AG09319 (cell line): Measurements from ENCODE around the genes RPS28, NFILZ, MBD3L1, OR7G3, ZNF559, ZNF560 and OLFM2.

DNA sequence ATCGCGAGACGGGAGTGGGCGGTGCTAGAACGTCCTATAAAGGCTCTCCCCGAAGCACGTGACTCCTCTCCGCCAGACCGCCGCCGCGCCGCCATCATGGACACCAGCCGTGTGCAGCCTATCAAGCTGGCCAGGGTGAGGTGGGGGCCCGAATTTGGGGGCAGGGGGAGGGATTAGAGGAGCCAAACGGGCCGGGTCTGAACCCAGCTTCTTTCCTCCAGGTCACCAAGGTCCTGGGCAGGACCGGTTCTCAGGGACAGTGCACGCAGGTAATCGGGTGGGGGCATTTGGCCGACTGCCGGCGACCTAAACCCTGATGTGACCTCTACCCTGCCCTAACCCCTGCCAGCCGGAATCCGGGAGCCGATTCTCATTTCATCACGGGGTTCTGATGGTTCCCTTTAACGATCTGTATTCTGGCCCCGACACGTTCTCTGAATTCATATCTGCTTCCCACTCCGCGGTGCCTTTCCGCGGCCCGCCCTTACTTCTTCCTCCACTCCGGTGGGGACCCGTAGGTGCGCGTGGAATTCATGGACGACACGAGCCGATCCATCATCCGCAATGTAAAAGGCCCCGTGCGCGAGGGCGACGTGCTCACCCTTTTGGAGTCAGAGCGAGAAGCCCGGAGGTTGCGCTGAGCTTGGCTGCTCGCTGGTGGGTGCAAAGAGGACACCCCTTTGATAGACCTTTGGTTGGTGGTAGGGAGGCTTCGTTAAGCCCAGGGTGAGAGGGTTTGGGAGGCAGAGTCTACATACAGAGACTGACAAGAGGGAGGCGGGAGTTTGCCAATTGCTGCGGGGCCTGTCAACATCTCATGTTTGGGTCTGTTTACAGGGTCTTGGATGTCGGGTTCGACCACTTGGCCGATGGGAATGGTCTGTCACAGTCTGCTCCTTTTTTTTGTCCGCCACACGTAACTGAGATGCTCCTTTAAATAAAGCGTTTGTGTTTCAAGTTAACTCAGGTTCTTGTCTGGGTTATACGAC lies at the start of gene RPS28:
Gene RPS28 (plus strand): TSS at position 62 of the 989 bp plus-strand sequence.
- RRBS = under 1% methylated on average over 8 of the region's 62 CpGs

DNA sequence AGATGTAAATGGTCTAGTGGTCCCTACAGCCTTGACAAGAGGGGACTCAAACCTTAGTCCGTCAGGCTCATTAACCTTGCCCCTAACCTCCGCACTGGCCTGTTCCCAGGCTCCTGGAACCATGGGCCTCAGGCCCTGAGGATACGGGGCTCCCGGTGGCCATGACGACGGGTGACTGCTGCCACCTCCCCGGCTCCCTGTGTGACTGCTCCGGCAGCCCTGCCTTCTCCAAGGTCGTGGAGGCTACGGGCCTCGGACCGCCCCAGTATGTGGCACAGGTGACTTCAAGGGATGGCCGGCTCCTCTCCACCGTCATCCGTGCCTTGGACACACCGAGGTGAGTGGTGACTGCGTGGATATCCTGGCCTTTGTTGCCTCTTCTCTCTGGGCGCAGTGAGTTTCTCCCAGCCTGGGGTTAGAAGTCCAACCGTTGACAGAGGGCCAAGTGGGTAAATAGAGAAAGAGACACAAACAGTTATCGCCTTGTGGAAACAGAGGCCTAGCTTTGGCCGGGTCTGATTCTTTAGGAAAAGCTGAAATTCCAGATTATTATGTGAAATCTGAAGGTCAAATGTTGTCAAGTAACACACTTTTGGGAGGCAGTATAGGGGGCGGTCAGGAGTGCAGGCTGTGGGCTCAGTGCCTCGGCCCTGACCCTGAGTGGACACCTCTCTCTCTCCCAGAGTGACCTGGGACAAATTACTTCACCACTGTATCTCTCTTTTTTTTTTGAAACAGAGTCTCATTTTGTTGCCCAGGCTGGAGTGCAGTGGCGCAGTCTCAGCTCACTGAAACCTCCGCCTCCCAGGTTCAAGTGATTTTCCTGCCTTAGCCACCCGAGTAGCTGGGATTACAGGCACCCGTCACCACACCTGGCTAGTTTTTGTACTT lies 8.8 kb downstream of the MARCHF2 start:
- RRBS = 95% methylated on average over 3 of the region's 27 CpGs

DNA sequence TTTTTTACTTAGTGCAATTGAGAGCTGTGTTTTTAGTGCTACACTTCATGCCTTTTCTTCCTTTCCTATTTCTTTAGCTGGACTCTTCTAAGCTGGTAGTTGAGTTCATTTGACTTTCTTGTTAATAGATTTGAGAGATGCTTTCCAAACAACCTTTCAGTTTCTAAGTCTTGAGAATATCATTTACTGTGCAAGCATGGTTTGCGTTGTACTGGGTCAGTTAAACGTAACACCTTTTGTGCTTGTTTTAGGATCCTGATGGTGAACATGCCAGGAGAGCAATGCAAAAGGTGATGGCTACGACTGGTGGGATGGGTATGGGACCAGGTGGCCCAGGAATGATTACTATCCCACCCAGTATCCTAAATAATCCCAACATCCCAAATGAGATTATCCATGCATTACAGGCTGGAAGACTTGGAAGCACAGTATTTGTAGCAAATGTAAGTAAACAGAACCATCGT lies 20.3 kb downstream of the HNRNPM start:
- RRBS = no CpG with 5 or more reads among the region's 4 CpGs

DNA sequence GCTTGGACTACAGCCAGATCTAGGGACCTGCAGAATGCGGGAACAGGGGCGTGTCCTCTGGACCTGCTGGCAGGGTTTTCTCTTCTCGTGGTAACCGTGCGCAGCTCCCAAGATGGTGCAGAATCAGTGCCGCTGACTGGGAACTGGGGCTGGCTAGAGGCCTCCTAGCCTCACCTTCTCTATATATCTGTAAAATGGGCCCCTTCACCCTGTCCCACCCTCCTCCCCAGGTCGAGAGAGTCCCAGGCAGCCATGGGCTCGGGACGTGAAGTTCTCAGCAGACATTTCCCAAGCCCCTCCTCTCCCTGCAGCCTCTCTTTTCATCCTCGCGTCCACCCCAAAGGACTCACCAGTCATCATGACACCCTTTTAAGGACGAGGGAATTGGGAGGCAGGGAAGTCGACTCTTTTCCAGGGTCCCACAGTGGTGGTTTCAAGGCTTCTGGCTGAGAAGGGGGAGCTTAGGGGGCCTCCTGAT lies 4.4 kb upstream of the PRAM1 start:
- RRBS = no CpG with 5 or more reads among the region's 13 CpGs

DNA sequence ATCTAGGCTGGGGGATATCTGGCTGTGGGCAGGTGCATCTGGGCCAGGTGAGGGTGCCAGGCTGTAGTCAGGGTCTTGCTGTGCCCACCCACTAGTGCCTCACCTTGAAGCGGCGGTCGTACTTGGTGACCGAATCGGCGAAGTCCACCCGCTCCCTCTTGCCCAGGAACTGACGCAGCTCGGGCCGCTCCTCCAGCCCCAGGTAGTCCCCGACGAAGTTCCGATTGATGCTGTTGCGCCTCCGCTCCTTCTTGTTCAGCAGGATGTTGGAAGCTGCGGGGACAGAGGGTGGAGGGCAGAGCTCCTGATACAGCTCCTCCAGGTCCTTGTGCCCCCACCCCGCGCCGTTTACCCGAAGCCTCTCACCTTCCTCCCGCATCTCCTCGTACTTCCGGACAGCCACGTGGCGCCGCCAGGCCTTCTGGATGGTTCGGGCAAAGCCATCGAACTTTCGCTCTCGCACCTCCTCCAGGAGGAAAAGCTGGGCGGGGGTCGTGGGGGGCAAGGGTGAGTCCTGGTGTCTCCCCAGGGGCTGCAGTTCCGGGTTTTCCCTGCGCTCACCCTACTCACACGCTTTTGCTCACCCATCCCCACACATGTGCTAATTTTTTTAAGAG lies 16.2 kb upstream of the ZNF414 start:
- RRBS = no CpG with 5 or more reads among the region's 35 CpGs

GRCh38 chr19:8630269-8630814 lies at the start of gene NFILZ:
Gene NFILZ (plus strand): TSS chr19:8630633.
- RRBS = no CpG with 5 or more reads among the region's 11 CpGs

GRCh38 chr19:8641208-8641429 lies 10.7 kb downstream of the NFILZ start:
- RRBS = no CpG with 5 or more reads among the region's 2 CpGs

DNA sequence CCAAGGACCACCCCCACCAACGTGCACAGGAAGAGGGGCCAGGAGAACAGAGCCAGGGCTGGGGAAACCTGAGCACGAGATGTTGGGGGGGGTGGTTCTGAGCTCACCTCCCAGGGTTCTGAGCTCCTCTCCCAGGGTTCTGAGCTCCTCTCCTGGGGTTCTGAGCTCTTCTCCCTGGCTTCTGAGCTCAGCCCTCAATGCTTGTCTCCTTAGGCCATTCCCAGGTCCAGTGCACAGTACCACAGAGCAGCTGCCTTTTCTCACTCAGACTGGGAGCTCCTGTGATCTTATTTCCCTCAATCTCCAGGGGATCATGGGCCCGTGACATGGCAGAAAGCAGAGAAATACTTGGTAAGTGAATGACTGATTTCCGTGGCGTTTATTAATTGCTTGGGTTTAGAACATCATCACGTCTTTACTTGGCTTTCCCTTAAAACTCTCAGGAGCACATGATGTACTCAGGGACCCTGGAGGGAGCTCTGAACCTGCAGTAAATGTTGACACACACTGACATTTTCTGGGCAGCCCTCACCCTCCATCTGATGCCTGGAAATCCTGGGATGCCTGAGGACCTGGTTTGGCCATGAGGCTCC lies 10.7 kb downstream of the ZNF558 start:
- RRBS = no CpG with 5 or more reads among the region's 6 CpGs

DNA sequence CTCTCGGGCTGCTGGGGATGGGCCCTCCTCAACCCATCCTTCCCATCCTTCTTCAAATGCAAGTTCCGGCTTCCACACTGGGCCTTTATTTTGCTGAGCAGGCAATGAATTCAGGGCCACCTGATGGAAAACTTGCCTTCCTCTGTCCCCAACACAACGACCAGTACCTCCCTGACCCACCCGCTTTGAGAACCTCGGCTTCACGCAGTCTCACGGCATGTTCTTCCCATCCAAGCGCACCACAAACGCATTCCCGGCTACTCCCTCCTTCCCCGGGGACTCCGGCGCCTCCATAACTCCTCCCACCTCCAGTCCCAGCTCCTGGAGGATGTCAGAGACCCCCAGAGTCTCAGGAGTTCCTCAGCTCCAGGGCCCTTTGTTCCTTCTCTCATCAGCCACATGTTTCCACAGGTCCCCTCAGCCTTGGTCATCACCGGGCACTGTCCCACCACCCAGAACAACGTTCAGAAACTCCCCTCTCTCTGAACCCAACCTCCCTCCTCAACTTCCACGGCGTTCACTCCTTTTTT lies 9.3 kb downstream of the ZNF558 start:
- RRBS = no CpG with 5 or more reads among the region's 17 CpGs

GRCh38 chr19:8832157-8832920 lies at the start of gene MBD3L1:
Gene MBD3L1 (plus strand): TSS chr19:8832377.
- RRBS = 1% methylated on average over 5 of the region's 72 CpGs

DNA sequence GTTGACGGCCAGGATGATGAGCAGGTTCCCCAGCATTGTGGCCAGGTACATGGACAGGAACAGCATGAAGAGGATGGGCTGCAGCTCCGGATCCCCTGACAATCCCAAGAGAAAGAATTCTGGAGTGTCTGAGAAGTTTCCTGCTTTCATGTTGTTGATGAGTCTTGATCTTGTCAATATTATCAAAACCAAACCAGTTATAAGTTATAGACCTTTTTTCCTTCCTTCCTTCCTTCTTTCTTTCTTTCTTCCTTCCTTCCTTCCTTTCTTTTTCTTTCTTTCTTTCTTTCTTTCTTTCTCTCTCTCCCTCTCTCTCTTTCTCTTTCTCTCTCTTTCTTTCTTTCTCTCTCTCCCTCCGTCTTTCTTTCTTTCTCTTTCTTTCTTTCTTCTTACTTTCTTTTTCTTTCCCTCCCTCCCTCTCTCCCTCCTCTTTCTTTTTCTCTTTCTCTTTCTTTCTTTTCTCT lies at the start of gene OR7G3:
Gene OR7G3 (minus strand): TSS at position 150 of the 464 bp plus-strand sequence.
- RRBS = no CpG with 5 or more reads among the region's 3 CpGs

- RRBS = 1% methylated on average over 9 of the region's 54 CpGs
These were observed at the start of gene ZNF559 for GRCh38 chr19:9323686-9324589. Gene ZNF559 (plus strand): TSS chr19:9324179.

GRCh38 chr19:9498029-9498506 lies 348 bp downstream of the ZNF560 start:
- RRBS = no CpG with 5 or more reads among the region's 28 CpGs

DNA sequence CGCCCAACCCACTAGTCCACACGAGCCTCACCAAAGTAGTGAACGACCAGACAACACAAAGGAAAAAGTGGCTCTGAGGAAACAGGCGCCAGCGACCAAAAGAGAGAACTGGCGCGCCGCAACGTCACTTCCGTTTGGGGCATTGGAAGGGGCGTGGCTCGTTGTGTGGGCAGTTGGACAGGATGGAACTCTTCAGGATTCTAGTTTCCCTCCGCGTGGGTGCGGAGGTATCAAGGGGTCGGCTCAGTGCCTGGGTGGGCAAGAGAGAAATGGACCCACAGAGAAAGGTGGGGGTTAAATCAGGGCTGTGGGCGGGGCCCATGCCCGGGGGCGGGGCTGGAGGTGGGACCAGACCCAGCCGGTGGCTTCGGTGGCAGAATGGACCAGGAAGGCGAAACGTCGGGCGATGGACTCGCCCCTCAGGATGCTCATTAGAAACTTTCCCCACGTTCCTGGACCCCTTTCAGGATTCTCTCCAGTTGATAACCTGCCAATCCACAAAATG lies at the start of gene ZNF560:
Gene ZNF560 (minus strand): TSS at position 110 of the 505 bp plus-strand sequence.
- RRBS = no CpG with 5 or more reads among the region's 27 CpGs

DNA sequence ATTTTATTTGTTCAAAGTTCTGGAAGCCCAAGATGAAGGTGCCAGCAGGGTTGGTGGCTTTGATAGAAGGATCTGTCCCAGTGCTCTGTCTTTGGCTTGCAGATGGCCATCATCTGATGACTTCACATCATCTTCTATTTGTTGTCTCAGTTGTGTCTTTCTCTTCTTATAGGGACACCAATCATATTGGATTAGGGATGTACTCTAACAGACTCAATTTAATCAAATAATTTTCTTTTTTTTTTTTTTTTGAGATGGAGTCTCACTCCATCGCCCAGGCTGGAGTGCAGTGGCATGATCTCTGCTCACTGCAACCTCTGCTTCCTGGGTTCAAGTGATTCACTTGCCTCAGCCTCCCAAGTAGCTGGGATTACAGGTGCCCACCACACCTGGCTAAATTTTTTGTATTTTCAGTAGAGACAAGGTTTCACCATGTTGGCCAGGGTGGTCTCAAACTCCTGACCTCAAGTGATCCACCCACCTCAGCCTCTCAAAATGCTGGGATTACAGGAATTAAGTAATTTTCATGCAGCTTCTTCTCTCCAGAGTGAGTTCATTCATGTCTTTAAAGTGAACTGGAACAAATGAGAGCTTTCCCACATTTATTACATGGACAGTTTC lies 10.6 kb downstream of the ZNF426 start:
- RRBS = no CpG with 5 or more reads among the region's 1 CpG

GRCh38 chr19:9640861-9641485 lies 19.9 kb upstream of the ZNF561 start:
- RRBS = no CpG with 5 or more reads among the region's 5 CpGs

DNA sequence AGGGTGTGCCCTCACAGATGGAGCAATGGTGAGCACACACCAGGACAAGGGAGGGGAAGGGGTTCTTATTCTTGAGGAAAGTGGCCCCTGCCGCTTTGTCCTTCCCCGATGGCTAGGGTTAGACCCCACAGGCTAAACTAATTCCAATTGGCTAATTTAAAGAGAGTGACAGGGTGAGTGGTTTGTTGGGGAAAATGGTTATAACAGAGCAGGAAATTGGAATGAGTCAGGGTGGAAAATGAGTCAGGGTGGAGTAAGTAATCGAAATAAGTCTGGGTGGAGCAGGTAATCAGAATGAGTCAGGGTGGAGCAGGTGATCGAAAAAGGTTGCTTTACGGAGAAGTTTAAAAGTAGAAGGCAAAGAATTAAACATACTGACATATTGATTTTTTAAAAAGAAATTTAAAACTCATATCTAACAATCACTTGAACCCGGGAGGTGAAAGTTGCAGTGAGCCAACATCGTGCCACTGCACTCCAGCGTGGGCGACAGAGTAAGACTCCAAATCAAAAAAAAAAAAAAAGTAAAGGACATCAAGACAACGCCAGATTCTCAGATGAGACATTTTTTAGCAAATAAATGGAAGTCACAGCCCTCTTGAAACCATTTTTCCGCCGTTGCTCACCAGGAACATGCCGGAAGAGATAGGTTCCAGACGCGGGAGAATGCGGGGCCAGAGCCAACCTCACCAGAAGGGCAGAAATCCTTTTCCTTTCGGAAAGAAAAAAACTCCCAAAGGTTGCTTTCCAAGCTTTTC lies 715 bp downstream of the ZNF562 start:
- RRBS = no CpG with 5 or more reads among the region's 17 CpGs

- RRBS = no CpG with 5 or more reads among the region's 7 CpGs
These were observed 34.3 kb upstream of the ZNF562 start for GRCh38 chr19:9708959-9709895.

GRCh38 chr19:9913503-9914345 lies 22.6 kb downstream of the OLFM2 start:
- RRBS = 2% methylated on average over 39 of the region's 99 CpGs

DNA sequence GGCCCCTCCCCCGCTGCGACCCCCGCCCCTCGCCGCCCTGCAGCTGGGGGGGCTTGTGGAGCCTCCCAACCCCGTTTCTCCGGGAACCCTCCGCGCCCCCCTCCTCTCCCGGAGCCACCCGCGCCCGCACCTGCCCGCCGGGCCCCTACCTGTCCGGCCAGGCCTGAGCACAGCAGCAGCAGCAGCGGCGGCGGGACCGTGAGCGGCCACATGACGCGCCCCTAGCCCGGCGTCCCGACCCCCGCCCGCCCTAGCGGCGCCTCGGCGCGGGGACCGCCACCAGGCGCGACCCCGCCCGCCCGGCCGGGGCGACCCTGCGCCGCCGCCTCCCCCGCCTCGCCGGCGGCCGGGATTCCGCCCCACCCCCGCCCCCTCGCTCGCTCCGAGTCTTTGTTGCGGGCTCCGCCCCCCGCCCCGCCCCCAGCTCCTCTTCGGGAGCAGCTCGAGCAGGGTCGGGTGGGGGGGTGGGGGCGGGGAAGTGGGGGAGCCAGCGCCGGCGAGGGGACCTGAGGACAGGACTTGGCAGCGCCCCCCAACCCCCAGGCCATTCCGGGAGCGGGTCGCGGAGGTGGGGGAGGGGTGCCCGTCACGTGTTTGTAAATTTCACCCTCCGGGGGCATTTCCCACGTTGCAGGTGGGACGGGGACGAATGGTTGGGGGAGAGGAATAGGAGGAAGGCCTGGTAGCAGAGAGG lies at the start of gene OLFM2:
Gene OLFM2 (minus strand): TSS at position 361 of the 694 bp plus-strand sequence.
- RRBS = 2% methylated on average over 46 of the region's 76 CpGs